ENCODE data around the gene CMKLR1.

DNA sequence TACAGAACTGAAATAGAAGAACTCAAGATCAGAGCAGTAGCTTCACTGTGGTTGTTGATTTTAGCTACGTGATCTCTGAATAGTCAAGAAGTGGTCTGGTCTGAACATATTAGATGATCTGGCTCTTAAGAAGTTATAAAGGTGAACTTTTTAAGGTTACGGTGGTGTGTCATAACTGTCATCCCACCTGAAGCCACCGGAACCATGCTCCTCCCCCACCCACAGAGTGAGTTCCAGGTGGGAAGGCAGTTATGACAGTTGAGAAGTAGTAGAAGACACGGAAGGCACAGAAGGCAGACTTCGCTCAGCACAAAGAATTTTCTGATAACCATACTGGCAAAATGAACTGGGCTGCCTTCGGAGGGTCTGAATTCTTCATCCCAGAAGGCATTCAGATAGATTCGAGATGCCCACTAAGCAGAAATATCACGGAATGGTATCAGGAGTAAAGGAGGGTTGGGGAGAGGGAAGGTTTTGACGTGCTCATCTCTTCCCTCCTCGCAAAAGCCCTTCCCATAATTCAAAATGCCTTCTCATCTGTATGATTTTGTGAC is 89.9 kb upstream of the RIC8B start:
- RRBS: no CpG with 5 or more reads among the region's 10 CpGs

- RRBS: no CpG with 5 or more reads among the region's 2 CpGs
Measured at GRCh38 chr12:106793739-106794401, 19.4 kb downstream of the RIC8B start.

- RRBS: no CpG with 5 or more reads among the region's 10 CpGs
Measured at GRCh38 chr12:107681941-107682379, 3.6 kb upstream of the PWP1 start.

- RRBS: 8% methylated on average over 36 of the region's 96 CpGs
Measured at GRCh38 chr12:107843655-107844897, 69.6 kb downstream of the ASCL4 start.

GRCh38 chr12:108041784-108042131 is 87.3 kb upstream of the WSCD2 start:
- RRBS: no CpG with 5 or more reads among the region's 2 CpGs

DNA sequence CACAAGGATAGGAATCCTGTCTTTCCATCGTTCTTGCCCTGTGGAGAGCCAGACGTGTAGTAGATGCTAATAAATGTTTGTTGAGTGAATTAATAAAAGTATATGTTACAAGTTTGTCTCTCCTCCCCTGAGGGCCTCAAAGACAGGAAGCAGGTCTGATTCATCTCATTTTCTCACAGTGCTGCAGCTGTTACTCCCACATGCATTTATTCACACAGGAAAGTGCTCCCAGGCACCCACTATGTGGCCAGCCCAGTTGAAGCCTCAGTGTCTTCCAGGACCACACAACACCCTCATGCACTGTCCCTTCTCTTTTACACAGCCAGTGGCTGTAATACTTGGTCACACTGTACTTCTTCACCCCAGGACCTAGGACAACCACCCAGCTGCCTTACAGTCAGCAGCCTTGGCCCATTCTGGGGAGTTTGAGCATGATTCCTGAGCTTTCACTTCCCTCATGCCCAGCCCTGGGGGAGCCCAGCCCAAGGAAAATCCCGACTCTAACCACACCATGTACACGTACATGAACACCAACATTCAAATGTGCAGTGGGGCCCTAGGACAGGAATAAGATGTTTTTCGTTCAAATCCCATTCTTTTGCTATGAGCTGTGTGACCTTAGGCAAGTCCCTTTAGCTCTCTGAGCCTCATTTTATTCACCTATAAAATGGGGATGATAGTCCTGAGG is 4.8 kb downstream of the CMKLR1 start:
- RRBS: no CpG with 5 or more reads among the region's 5 CpGs

GRCh38 chr12:108338957-108339718 is at the start of gene CMKLR1:
Gene CMKLR1 (minus strand): TSS chr12:108339311.
- RRBS: 2% methylated on average over 13 of the region's 27 CpGs

DNA sequence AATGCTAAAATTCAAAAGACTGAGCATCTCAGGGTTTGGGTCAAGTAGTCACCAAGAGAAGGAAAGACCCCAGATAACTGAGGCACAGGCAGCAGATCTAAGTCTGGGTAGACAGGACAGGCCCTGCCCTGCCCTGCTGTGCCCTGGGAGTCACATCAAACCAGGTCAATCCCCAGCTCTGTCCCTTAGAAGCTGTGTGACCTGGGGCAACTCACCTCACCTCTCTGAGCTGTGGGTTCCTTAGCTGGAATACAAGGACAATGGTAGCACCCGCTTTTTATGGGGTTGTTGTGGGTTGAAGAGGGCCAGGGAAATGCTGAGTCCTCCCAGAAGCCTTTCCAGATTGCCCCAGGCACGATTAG is 3.3 kb downstream of the SELPLG start:
- RRBS: no CpG with 5 or more reads among the region's 2 CpGs

GRCh38 chr12:108641019-108641937 is 7.6 kb upstream of the SELPLG start:
- RRBS: no CpG with 5 or more reads among the region's 11 CpGs

- RRBS: no CpG with 5 or more reads among the region's 1 CpG
Measured at GRCh38 chr12:108695981-108696318, 35.4 kb downstream of the CORO1C start.

DNA sequence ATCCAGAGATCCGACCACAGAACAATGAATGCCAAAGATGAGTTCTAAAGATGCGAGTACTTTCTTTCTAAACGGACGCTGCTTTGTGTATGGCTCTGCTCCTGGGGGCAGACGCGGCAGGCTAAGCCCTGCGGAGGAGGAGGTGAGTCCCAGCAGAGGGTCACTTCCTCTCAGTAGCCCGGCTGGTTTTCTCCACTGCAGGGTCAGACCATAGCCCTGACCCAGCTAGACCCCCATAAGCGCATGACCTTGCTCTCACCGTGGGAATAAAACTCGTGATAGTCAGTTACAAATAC is 16.8 kb downstream of the SSH1 start:
- RRBS: no CpG with 5 or more reads among the region's 11 CpGs

- RRBS: no CpG with 5 or more reads among the region's 7 CpGs
Measured at GRCh38 chr12:108842203-108842689, 15.1 kb downstream of the SSH1 start.

GRCh38 chr12:108845913-108846888 is 11.2 kb downstream of the SSH1 start:
- RRBS: no CpG with 5 or more reads among the region's 14 CpGs

GRCh38 chr12:109091800-109092321 is 1.4 kb downstream of the ALKBH2 start:
- RRBS: no CpG with 5 or more reads among the region's 8 CpGs

DNA sequence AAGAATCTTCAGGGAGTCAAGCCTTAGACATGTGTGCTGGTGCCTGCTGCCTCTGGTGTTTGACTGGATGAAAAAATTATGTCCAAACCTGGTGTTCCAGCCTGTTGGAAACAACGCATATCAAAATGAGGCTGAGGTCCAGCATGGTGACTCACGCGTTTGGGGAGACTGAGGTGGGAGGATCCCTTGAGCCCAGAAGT is 27.3 kb downstream of the ACACB start:
- RRBS: no CpG with 5 or more reads among the region's 3 CpGs

DNA sequence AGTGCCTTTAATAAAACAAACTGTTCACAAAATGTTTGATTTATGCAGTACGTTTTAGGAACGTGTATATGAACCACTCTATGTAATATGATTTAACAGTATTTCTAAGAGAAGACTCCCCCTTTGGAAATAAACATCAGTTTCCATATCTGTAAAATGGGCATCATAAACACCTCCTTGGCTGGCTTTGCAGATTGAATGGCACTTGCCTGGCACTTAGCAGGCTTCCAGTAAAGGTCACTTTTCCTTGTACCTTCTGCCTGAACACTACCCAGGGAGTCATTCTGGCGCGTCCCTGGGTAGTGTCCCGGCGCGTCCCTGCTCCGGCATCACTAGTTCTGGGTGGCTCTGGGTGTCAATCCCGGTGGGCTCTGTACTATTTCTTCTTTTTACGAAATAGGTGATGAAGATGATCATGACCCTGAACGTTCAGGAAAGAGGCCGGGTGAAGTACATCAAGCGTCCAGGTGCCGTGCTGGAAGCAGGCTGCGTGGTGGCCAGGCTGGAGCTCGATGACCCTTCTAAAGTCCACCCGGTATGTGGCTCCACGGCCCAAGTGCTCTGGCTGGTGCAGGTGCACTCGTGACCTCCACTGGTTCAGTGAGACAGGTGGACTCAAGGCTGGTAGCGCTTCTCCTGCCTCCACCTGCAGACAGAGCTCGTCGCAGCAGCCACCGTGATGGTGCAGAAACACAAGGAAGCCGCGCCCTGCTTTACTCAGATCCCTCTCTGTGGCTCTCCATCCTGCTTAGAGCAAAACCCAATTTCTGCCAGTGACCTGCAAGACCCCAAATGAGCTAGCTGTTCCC is 85.0 kb downstream of the ACACB start:
- RRBS: 97% methylated on average over 8 of the region's 25 CpGs

DNA sequence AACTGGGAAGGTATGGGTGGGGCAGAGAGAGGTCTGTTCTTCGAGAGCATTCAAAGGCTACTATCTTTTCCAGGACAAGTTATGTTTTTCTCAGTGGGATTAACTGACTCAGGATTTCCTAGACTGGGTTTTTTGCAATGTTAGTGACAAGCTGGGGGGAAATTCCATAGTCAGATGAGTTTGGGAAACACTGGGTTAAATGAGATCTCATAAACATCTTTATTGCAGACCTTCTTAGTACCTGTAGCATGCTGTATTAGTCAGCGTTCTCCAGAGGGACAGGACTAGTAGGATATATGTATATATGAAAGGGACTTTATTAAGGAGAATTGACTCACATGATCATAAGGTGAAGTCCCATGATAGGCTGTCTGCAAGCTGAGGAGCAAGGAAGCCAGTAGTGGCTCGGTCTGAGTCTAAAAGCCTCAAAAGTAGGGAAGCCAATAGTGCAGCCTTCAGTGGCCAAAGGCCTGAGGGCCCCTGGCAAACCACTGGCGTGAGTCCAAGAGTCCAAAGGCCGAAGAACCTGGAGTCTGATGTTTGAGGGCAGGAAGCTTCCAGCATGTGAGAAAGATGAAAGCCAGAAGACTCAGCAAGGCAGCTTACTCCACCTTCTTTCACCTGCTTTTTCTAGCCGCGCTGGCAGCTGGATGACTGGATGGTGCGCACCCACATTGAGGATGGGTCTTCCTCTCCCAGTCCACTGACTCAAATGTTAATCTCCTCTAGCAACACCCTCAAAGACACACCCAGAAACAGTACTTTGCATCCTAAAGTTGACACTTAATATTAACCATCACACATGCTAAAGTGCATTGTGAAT is 60.9 kb downstream of the FOXN4 start:
- RRBS: no CpG with 5 or more reads among the region's 8 CpGs

DNA sequence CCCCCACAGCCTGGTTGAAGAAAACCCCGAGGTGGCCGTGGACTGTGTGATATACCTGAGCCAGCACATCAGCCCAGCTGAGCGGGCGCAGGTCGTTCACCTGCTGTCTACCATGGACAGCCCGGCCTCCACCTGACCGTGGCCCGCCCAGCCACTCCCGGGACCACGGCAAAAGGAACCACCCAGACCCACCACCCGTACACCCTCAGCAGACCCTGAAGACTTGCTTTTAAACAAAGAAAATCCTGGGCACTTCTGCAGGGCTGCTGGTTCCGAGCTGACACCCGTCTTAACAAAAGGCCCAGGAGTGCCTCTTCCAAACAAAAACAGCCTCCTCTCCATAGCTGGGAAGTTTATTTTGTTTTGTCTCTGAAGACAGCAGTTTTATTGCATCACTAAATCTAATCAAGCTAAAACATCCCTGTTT is 42.8 kb downstream of the FOXN4 start:
- RRBS: 92% methylated on average over 4 of the region's 13 CpGs

DNA sequence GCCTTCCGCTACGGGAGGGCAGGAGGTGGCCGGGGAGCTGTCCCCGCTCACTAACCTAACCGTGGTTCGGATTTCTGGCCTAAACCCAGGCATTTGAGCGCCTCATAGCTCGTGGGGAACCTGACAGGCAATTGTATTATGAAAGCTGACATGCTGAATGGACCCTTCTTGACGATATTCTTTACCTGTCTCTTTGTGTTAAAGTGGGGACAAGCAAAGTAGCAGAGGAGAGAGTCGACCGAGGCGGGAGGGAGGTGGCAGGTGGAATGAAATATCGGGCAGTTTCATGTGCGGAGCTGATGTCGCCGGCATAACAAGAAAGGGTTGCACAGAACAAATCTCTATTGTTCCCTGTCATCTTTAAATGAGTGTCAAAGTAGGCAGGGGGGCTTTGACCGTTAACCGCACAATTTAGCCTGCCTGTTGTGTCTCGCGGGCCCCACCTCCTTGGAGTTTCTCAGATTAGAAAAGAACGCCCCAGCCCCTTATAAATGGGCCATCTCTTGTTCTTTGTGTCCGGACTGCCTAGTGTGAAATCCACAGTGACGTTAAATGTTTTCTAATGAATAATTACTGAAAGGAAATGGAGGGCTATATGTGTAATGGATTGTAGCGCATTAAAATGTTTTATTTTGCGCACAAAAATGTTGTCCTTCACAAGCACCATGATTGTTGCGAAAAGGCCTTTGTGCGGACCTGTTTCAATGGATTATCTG is 11.5 kb downstream of the MYO1H start:
- RRBS: no CpG with 5 or more reads among the region's 27 CpGs

All from SK-N-MC (cell line).